REH cell (cell line): ENCODE measurements around the genes ATP1A4 and DCAF8.

DNA sequence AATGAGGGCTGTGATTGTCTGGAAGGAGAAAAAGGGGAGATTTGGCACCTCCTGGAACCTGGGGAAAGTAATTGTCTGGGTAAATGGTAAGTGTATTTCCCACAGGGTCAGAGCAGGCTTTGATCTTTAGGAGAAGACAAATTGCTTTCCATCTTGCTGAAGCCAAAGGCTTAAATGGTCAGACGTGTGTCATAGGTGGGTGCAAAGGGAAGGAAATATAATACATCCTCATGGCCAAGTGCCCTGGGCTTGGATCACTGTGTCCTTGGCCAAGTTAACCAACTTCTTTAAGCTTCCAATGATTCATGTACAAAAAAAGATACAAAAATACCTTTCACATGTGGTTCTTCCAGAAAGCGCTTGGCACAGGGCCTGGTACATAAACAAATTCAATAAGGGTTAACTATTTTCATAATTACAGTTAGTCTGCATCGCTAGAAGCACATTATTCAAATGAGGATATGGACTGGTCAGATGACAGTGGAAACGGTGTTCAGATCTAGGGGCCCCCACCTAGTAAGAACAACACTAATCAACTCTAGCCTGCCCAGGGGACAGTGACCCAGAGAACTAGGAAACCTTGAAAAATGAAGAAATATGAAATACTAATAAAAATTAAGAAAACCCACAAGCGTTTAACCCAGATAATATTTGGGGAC, 1.2 kb upstream of the DUSP23 start:
- PRO-cap = no peak

DNA sequence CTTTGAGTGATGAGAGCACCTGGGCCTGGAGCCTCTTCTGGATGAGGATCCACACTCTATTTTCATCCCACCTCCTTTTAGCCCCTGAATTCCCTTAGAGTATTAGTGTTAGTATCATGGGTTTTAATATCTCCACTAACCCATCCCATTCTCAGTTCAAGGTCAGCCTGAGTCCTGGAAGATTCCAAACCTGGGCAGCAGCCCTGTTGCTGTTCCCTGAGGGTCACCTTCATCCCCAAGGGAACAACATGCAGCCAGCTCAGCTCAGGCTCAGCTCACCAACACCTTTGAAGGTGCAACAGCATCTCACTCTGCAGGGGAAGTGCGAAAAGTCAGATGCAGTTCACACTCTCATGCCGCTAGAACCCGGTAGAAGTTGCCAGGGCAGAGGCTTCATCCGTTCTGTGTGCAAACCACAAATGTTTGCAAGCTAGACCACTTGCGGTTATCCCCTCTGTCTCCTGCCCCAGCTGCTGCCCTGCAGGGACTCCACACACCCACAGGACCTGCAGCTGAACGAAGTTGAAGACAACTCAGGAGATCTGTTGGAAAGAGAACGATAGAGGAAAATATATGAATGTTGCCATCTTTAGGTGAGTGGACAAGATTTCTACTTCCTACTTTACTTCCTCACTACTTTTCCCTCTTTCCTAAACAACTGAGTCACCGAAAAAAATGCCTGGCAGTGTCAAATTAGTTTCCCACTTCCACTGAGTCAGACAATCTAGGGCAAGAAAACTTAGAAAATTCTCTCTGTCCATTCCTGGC, 2.0 kb upstream of the FCRL6 start:
- PRO-cap = no peak

DNA sequence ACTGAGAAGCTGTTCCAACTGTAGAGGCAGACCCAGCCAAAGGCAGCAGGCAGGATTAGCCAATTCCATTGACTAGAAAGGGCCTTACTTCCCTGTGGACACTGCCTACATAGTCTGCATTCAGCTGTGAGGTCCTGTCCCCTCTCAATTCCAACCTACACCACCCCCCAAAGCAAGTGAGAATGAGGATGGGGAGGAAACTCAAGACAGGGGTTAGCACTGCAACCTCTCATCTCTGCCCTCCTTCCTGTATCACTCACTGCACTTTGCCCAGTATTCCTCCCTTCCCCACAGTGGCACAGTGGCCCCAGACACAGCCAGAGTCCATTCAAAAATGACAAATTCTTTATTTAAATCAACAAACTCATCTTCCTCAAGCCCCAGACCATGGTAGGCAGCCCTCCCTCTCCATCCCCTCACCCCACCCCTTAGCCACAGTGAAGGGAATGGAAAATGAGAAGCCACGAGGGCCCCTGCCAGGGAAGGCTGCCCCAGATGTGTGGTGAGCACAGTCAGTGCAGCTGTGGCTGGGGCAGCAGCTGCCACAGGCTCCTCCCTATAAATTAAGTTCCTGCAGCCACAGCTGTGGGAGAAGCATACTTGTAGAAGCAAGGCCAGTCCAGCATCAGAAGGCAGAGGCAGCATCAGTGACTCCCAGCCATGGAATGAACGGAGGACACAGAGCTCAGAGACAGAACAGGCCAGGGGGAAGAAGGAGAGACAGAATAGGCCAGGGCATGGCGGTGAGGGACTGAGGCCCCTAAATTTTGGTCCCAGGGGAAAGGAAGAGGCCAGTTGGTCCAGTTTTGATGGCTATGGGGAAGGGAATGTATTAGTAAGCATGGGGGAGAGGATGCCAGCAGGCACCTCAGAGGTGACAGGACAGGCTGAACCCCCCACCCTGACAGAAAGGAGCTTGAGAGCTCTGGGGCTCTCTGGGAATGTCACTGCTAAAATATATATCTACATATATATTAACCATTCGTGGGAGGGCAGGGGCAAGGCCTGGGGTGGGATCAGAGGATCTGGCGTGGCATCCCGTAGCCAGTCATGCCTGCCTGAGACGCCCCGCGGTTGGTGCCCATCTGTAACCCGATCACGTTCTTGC, 7.2 kb downstream of the TAGLN2 start:
- PRO-cap = no peak

- PRO-cap = no peak
Observed at GRCh38 chr1:159922820-159923115, 2.5 kb downstream of the TAGLN2 start.

DNA sequence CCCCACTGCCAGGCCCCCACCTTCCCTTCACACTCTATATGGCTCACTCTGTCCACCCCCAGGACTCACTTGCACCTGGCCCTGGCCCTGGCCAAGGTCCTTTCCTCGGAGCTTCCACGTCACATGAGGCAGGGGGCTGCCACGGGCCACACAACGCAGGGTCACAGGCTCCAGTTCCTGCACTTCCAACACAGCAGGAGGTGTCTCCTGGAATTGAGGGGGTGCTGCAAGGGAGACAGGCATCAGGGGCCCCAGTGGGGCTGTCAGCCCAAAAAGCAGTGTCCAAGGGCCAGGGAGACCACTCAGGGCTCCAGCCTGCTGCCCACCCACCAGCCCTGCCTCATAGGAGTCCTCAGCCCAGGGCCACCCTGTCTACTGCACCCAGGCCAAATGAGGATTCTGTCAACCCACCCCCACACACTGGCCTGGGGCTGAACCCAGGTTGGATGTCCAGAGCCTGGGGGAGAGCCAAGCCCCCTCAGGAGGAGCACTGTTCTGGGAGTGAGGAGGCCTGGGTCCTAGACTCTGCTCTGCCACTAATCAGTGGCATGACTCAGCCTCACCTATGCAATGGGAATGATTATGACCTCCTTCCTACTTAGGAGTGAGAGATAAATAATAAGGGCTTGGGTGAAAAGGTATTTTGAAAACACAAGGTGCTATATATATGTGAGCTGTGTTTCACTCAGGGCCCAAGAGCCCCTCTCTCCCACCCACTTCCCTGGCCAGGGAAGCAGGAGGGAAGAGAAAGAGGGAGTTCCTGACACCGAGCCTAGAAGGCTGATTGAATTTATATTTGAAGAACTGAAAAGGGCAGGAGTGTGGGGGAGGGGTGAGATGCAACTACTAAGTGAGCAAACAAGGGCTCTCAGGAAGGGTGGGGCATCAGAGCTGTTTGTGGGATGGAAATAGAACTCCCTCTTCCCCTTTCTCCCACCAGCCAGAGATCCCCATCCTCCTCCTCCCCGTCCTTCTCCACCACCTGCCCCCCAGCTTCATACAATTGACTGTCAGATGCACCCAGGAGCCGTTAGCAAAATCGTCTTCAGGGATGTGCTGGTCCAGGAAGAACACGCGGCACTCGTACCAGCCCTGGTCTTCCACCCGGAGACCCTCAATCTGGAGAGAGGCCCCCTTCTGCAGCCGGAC, 8.4 kb downstream of the IGSF9 start:
- PRO-cap = no peak

GRCh38 chr1:159938076-159938855, 7.1 kb downstream of the IGSF9 start:
- PRO-cap = no peak

DNA sequence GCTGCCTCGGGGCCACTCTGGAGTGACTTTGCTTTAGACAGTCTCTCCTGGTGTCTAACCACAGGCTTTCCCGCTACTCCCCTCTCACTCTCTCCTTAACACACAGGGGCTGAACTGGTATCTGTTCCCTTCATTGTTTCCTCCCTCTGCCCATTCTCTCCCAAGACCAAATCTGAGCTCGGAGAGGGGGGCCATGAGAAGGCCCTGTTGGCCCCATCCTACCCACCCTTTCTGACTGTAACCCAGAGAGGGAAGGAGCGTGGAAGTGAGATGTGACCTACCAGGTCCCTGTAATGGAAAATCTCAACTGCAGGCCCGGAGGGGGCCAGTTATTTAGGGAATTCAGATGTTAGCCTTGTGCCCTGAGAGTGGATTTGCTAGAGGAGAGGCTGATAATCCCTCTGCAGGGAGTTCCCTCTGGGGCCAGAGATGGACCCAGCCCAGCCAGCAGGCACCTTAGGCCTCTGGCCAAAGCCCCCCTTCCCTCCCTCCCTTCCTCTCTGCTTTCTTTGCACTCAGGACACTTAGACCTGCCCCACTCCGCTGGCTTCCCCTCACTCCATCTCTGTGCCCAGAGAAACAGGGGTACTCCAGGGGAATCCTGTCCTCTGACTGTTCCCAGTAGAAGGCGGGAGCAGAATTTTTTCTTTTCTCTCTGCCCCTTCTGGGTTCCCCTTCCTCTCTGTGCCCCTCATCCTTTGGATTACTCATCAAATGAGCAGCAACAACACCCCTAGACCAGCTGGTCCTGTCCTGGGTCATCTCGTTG, 1.5 kb upstream of the ATP1A2 start:
- PRO-cap = no peak

- PRO-cap = no peak
Observed at GRCh38 chr1:160151391-160151797, at the start of gene ATP1A4. Gene ATP1A4, plus strand, starts transcription at chr1:160151603.

GRCh38 chr1:160213463-160214415, 8.6 kb downstream of the PEA15 start:
- PRO-cap = no peak

GRCh38 chr1:160261797-160262847, at the start of gene DCAF8:
Gene DCAF8, minus strand, starts transcription at chr1:160262549.
- PRO-cap = bidirectional peak, plus-strand start at chr1:160262015, minus-strand start at chr1:160261907; bidirectional peak, plus-strand start at chr1:160262619, minus-strand start at chr1:160262451

GRCh38 chr1:160325945-160326359, 17.1 kb downstream of the COPA start:
- PRO-cap = no peak

GRCh38 chr1:160362360-160362834, 4.5 kb upstream of the NHLH1 start:
- PRO-cap = no peak

- PRO-cap = bidirectional peak, plus-strand start at chr1:160438086, minus-strand start at chr1:160438049
Observed at GRCh38 chr1:160437899-160438402, 37.6 kb downstream of the VANGL2 start.

GRCh38 chr1:160499679-160500083, 23.4 kb downstream of the SLAMF6 start:
- PRO-cap = no peak

- PRO-cap = no peak
Observed at GRCh38 chr1:160580577-160581093, 1.3 kb upstream of the CD84 start.

DNA sequence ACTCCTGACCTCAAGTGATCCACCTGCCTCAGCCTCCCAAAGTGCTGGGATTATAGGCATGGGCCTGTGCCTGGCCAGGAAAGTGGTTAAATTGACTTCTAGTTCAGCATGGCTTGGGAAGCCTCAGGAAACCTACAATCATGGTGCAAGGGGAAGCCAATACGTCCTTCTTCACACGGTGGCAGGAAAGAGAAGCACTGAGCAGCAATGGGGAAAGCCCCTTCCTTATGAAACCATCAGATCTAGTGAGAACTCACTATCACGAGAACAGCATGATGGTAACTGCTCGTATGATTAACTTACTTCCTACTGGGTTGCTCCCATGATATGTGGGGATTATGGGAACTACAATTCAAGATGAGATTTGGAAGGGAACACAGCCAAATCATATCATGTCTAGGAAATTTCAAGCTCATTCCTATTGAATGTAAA, 1.1 kb upstream of the CD48 start:
- PRO-cap = no peak

GRCh38 chr1:160756072-160756615, 17.1 kb downstream of the SLAMF7 start:
- PRO-cap = no peak

DNA sequence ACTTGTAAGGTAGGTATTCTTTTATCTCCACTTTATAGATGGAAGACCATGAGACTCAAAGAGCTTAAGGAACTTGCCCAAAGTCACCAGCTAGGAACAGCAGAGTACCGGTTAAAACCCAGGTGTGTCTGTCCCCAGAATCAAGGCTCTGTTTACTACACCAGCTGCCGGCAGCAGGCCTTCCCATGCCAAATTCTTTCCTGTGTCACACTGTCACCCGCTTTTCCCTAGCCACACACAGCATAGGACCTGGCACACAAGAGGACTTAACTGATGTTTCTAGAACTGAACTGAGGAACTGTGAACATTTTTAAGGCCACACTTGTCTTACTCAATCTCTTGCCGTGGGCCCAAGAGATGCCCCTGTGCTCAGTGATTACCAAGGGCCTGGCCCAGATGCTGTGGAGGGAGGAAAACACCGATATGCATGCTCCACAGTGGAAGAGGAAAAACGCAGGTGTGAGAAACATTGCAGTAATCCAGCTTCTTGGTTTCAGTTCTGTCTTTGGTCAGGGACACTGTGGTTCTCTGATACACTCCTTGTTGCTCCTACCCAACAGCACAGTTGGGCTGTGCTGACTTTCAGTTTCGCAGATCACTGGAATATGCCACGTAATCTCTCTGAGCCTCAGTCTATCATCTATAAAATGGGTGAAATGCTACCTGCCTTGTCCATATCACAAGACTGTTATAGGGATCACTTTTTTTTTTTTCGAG, 13.9 kb upstream of the LY9 start:
- PRO-cap = no peak

DNA sequence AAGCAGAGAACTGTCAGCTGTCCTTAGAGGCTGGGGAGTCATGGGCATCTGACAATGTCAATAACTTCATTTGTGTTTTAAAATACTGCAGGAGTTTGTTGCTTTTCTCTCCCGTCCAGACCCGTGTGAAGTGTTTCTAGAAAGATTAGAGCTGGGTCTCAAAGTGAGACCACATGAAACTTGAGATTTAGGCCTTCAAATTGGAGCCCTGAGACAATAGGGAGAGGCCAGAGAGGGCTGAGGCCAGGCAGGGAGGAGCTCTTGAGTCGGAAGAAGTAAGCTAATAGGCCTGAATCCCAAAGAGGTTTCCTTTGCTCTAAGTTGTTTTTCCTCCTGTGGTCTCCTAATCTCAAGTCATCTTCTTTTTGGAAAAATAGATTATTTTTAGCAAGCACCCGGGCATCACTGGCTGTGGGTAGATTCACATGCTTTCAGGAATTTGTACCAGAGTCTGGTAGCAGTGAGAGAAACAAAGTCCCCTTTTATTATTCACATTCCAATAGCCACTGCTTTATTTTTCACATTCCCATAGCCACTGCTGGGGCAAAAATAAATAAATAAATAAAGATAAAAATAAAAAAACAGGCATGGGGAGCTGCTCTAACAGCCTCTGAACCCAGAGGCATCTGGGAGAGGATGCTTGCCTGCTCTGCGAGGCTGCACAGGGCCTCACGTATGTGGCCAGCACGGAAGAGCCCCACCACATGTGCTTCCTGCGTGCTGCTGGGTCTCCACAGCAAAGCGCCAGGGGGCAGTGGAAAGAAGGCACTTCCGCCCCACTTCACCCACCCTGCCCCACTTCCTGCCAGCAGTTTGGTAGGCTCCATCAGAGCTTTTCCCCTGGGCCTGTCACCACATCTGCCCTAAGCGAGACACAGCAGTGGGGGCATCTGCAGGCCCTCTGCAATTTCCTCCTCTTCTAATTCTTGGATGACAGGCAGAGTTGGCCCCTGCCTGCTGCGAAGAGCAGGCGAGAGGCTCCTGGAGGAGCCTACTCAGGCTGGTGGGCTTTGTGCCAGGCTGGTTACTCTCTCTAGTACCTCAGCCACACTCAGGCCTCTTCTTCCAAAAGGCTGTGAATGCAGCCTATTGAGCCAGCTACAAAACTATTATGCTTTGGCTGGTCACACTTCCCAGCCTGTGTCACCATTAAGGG, 25.4 kb downstream of the CD244 start:
- PRO-cap = bidirectional peak, plus-strand start at position 916 of the sequence, minus-strand start at position 628 of the sequence

DNA sequence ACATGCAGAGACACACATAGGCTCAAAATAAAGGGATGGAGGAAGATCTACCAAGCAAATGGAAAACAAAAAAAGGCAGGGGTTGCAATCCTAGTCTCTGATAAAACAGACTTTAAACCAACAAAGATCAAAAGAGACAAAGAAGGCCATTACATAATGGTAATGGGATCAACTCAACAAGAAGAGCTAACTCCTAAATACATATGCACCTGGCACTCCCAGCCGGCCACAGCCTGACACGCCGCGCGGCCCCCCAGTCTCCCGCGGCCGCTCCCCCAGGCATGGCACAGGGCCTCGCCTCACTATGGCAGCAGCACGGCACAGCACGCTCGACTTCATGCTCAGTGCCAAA, 9.7 kb upstream of the ITLN1 start:
- PRO-cap = no peak